Bronchus (tissue), 1 donor: Measurements from ENCODE around the genes KLK15, KLK6, KLK8 and VSIG10L.

GRCh38 chr19:50049809-50050727 lies 24.3 kb downstream of the ZNF473 start:
- PRO-cap: unidirectional peak, plus-strand start at chr19:50050591

- PRO-cap: no peak
Measured at GRCh38 chr19:50137045-50137573, 26.0 kb downstream of the IZUMO2 start.

DNA sequence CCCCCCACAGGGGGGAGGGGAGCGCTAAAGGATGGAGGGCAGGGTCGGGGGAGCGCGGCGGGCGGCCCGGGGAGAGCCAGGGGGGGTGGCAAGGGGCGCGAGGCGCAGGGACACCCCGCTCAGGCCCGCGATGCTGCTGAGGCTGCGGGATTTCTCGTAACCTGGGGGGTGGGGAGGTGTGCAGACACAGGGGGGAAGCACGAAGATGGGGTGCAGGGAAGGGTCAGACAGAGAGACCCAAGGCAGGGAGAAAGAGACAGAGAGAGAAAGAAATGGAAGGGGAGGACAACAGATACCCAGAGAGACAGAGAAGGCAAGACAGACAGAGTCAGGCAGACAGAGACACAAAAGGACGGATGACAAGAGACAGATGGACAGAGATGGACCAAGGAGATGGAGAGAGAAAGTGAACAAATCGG lies 14.3 kb downstream of the KCNC3 start:
- PRO-cap: no peak

GRCh38 chr19:50328285-50329212 lies 628 bp downstream of the KCNC3 start:
- PRO-cap: unidirectional peak, minus-strand start at chr19:50329056

- PRO-cap: bidirectional peak, plus-strand start at chr19:50357969, minus-strand start at chr19:50357902
Measured at GRCh38 chr19:50356868-50358248, 8.1 kb downstream of the NAPSA start.

DNA sequence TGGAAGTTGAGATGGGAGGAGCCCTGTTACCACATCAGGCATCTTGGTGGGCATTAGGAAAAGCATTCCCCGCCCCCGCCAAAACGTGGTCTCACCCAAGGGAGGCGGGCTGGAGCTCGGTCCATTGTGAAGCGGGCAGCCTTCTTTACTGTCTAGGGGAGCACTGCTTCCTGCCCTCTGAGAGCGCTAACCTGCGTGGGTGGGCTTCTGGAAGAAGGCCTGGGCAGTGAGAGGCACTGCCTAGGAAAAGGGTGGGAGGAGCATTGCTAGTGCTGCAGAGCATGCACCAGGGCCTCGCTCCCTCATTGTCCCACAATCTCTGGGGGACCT lies 3.9 kb downstream of the NR1H2 start:
- PRO-cap: no peak

- PRO-cap: bidirectional peak, plus-strand start at chr19:50384635, minus-strand start at chr19:50384601
Measured at GRCh38 chr19:50384500-50384825, 316 bp downstream of the POLD1 start.

GRCh38 chr19:50406684-50407079 lies 12.1 kb upstream of the SPIB start:
- PRO-cap: no peak

GRCh38 chr19:50679249-50679958 lies 30.2 kb downstream of the C19orf81 start:
- PRO-cap: no peak

GRCh38 chr19:50793285-50793845 lies 3.1 kb downstream of the ACP4 start:
- PRO-cap: no peak

DNA sequence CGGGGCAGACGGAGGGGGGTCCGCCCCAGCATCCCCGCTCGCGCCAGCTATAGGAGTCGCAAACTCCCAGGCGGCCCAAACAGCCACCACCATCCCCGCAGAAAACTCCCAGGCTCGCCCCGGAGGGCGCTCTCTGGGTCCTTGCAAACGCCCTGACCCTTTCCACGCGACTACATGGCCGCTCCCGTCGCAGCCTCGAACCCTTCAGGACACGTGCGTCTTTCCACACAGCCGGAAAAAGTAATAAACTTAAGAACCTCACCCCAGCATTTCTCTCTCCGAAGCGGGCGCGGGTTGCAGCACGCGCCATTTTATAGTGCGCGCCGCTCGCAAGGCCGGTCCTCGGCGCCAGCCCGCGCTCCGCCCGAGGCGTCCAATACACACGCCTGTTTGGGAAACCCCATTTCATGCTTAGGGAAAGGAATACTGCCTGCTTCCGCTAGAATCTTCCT lies 14.1 kb downstream of the ACP4 start:
- PRO-cap: bidirectional peak, plus-strand start outside the sequence, minus-strand start at position 285 of the sequence

GRCh38 chr19:50833303-50833809 lies at the start of gene KLK15:
TSS of gene KLK15 (minus strand) at chr19:50833574.
- PRO-cap: no peak

DNA sequence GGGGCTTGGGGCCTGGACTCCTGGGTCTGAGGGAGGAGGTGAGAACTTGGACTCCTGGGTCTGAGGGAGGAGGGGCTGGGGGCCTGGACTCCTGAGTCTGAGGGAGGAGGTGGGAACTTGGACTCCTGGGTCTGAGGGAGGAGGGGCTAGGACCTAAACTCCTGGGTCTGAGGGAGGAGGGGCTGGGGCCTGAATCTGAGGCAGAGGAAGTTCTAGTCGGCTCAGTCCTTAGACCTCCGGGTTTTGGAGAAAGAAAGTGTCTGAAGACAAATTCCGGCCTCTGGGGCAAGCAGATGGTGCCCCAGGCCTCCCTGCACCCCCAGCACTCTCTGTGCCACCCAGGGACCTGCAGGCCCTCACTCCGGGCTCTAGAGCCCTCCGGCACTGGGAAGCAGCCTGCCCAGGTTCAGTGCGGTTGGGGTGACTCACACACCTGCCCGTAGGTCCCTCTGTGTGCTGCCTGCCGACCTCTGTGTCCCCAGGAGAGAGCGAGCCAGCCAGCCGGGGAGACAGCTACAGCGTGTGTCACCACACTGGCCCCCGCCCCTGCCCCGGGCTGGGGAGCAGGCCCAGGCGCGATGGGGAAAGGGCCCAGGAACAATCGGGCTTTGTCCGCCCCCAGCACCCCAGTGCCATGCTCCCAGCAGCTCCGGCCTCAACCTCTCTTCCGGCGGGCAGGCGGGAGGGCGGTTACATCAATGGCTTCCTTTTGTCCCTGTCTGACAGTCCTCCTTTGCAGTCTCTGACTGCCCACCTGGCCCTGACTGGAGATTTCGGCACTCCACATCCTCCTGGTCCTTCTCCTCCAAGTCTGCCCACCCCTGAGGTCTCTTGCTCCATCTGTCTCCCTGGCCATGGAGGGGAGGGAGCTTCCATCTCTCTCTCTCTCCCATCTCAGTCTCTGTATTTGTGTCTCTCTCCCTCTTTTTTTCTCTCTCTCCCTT lies at the start of gene KLK6:
TSS of gene KLK6 (minus strand) at position 535 of the 944 bp plus-strand sequence.
- PRO-cap: no peak

- PRO-cap: bidirectional peak, plus-strand start at chr19:51001779, minus-strand start at chr19:51001604
Measured at GRCh38 chr19:51001516-51001879, at the start of gene KLK8. TSS of gene KLK8 (minus strand) at chr19:51001604.

GRCh38 chr19:51168841-51169392 lies 26.8 kb downstream of the SIGLEC7 start:
- PRO-cap: no peak

DNA sequence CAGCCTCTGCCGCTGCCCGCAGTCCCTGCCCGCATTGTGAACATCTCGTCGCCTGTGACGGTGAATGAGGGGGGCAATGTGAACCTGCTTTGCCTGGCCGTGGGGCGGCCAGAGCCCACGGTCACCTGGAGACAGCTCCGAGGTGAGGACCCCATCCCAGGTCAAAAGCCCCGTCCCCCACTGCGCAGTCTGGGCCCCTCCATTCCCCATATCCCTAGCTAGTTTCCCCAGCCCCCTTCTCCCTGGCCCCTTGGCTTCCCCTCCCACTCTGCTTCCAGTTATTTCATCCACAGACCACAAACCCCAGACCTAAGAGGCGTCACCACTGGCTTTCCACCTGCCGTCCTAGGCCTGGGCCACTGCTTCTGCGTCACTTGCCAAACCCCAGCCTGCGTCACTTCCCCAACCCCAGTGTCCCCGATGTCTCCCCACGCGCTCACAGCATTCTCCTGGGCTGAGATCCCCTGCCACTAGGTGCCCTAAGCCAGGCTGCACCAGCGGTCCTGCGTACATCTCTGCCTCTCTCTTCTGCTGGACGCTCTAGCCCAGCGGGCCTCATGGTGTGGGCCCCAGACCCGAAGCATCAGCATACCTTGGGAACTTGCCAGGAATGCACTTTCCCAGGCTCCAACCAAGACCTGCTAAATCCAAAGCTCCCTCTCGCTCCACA lies 14.0 kb downstream of the IGLON5 start:
- PRO-cap: no peak

DNA sequence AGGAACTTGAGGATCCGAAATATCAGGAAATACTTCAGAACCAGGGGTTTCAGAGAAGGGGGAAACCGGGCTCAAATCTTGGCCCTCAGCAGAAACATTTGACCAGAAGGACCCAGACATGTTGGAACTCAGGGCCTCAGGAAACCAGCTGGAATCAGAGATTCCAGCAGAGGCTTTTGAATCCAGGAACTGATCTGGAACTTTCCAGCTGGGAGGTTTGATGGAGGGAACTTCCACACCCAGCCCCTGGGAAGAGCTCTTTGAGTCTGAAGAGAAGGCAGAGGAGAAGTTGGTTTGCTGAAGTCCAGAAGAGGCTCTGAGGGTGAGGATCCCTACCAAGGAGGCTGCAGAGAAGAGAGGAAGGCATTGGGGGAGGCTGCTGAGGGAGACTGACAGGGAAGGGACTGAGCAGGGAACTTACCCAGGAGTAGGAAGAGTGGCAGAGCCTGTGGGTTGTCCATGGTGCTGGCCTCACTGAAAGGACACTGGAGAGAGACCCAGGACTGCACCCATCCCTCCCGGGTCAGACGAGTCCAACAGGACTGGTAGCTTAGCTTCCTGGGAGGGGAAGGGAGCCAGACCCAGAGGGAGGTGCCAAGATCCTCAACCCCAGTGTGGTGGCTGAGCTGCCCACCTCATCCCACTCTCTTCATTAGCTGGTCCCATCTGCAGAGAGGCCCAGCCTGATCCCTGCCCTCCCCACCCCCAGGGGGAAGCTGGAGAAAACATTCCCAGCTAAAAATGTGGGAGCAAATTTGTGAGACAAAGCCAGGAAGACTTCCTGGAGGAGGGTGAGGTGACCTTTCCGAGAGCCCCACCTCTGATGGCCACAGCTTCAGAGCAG lies at the start of gene VSIG10L:
TSS of gene VSIG10L (minus strand) at position 476 of the 844 bp plus-strand sequence.
- PRO-cap: unidirectional peak, minus-strand start at position 476 of the sequence

- PRO-cap: no peak
Measured at GRCh38 chr19:51347448-51347978, 5.6 kb upstream of the VSIG10L start.

DNA sequence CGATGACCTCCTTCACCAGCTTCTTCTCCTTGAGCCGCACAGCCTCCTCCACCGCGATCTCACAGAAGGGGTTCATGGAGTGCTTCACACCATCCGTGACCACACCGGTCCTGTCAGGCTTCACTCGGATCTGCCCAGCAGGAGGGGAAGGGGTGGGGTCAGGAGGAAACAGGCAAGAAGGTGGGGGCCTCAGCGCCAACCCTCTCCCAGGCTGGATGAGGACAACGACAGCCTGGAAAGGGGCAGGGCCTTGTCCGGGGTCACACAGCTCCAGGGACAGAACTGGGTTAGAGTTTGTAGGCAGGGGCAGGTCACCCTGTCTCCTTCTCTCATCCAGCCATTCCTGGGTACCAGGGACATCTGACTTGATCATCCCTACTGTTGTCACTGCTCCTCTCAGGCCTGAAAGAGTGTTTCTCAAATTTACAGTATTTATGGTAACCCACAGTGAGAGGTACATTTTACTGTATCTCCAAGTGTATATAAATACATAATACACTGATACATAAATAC lies 12.0 kb downstream of the ETFB start:
- PRO-cap: no peak

- PRO-cap: no peak
Measured at GRCh38 chr19:51354692-51355361, 11.4 kb downstream of the ETFB start.